ENCODE measurements around a stretch of chr3.

- PRO-cap: no peak
- RAMPAGE, long total RNA, 4 experiments: no peak in any of the 4 experiments
Observed at GRCh38 chr3:102764891-102765143, 330.0 kb downstream of the ZPLD1 start.

DNA sequence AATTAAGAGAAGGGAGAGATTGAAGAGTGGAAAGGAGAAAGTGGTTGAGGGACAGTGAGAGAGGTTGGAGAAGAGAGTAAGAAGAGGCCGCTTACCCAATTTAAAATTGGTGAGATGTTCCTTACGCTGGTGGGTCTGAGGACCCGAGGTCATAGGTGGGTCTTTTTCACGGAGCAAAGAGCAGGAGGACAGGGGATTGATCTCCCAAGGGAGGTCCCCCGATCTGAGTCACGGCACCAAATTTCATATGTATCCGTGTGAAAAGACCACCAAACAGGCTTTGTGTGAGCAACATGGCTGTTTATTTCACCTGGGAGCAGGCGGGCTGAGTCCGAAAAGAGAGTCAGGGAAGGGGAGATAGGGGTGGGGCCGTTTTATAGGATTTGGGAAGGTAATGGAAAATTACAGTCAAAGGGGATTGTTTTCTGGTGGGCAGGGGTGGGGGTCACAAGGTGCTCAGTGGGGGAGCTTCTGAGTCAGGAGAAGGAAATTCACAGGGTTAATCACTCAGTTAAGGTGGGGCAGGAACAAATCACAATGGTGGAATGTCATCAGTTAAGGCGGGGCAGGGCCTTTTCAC is 921.5 kb upstream of the ALCAM start:
- PRO-cap: no peak
- RAMPAGE, long total RNA, 4 experiments: no peak in any of the 4 experiments

DNA sequence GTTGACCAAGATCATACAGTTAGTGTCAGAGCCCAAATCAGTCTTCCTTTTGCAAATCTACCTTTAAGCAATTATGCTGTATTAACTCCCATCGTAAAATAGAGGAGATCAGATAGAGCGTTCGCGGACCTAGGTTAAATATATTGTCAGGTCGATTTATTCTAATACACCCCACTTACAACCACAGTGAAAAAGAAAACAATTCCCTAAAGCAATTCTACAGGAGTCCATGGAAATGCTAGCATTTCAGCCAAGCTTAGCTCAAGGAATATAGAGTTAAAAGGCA is 1.8 kb upstream of the ALCAM start:
- PRO-cap: no peak
- RAMPAGE, long total RNA, 4 experiments: no peak in any of the 4 experiments

DNA sequence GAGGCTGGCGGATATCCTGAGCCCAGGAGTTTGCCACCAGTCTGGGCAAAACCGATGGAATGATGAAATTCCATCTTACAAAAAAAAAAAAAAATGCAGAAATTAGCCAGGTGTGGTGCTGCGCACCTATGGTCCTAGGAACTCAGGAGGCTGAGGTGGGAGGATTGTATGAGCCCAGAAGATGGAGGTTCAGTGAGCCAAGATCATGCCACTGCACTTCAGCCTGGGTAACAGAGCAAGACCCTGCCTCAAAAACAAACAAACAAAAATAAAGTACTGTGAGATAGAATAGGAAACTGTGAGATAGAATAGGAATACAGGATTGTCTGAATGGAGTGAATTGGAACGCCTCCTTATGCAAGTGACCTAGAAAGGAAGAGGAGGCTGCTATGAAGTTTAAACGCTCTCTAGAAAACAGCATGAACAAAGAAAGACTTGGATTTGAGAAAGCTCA is 47.5 kb downstream of the ALCAM start:
- PRO-cap: no peak
- RAMPAGE, long total RNA, 4 experiments: no peak in any of the 4 experiments

DNA sequence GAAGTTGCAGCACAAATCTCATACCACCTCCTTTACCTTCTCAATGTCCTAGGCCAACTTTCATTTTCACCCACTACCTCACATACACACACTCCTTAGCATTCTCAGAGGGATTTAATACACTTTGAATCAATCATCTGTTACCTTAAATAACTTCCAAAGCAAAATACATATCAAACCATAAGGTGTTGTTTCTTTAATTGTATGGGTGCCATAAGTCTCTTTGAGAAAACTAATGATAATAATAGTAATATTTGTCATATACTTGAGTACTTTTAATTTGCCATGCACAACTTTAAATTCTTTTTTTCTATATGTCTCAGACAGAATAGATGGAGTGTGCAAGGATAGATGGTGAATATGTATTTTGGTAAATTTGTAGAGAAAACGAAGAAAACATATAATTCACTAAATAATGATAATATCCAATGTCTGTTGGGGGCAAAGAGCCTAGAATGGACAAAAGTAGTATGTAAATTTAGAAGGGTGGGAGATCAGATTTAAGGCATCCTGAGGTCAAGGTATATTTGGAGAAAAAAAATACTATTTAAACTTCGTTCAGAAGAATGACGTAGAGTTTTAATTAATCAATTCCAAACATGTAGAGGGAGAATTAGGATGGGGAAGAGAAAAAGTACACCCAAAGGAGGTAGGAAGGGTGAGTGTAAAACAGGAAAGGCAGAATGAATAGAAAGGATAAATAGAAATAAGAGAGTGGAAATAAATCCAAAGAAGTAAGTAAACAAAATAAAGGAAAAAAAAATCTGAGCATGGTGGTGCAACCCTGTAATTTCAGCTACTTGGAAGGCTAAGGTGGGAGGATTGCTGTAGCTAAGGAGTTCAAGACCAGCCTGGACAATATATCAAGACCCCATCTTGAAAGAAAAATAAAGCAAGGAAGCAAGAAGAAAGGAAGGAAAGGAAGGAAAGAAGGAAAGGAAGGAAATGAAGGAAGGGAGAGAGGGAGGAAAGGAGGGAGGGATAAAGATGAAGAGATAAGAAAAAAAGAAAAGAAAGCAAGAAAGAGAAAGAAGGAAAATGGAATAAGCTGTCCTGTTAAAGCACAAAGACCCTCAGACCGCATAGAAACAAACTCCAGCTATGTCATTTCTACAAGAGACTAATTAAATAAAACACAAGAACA is 84.0 kb downstream of the ALCAM start:
- PRO-cap: no peak
- RAMPAGE, long total RNA, 4 experiments: no peak in any of the 4 experiments

GRCh38 chr3:105499465-105499865 is 132.8 kb downstream of the ALCAM start:
- PRO-cap: no peak
- RAMPAGE, long total RNA, 4 experiments: no peak in any of the 4 experiments

- PRO-cap: no peak
- RAMPAGE, long total RNA, 4 experiments: no peak in any of the 4 experiments
Observed at GRCh38 chr3:105801432-105801866, 67.4 kb downstream of the CBLB start.

DNA sequence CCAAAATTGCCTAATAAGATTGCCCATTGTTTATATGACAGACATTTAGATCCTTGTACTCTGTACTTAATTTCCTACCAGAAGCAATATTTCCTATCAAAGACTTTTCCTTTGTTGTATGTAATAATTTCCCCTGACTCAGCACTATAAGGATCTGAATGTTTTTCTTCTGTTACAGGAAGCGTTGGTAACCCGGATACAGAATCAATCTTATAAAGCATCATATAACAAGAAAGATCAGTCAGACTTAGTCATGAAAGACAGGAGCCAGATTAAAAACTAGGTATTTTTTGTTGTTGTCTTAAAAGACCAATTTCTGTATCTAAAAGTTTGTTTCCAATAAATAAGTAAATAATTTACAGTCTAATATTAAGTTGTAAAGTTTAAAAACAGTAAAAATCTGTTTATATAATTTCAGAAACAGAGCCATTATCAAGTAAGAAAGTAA is 38.5 kb downstream of the CBLB start:
- PRO-cap: unidirectional peak, plus-strand start at position 240 of the sequence
- RAMPAGE, long total RNA, 4 experiments: no peak in any of the 4 experiments

GRCh38 chr3:105997927-105998627 is 129.3 kb upstream of the CBLB start:
- PRO-cap: no peak
- RAMPAGE, long total RNA, 4 experiments: no peak in any of the 4 experiments

GRCh38 chr3:106206170-106206569 is 337.4 kb upstream of the CBLB start:
- PRO-cap: no peak
- RAMPAGE, long total RNA, 4 experiments: no peak in any of the 4 experiments

GRCh38 chr3:106255741-106256439 is 387.1 kb upstream of the CBLB start:
- PRO-cap: no peak
- RAMPAGE, long total RNA, 4 experiments: no peak in any of the 4 experiments

GRCh38 chr3:106317272-106317643 is 448.4 kb upstream of the CBLB start:
- PRO-cap: no peak
- RAMPAGE, long total RNA, 4 experiments: no peak in any of the 4 experiments

DNA sequence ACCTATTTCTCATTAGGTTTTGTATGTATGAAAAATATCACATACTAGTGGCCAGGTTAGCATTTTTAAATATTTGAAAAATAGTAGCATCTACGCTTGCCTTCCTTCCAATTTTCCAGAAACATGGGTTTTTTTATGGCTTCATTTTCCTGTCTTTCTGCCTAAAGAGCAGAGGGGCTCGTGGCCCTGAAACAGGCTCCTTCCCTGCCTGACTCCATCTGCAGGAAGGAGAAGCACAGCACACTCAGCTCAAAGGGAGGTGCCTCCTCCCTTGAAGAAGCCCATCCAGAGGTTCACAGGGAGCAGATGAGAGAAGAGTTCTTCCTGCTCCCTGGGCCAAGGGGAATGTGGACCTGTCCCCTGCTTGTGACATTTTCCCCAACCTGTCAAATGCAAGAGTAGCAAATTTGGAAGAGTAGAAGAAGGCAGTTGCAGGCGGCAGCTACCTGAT is 55.7 kb downstream of the BBX start:
- PRO-cap: no peak
- RAMPAGE, long total RNA, 4 experiments: no peak in any of the 4 experiments

DNA sequence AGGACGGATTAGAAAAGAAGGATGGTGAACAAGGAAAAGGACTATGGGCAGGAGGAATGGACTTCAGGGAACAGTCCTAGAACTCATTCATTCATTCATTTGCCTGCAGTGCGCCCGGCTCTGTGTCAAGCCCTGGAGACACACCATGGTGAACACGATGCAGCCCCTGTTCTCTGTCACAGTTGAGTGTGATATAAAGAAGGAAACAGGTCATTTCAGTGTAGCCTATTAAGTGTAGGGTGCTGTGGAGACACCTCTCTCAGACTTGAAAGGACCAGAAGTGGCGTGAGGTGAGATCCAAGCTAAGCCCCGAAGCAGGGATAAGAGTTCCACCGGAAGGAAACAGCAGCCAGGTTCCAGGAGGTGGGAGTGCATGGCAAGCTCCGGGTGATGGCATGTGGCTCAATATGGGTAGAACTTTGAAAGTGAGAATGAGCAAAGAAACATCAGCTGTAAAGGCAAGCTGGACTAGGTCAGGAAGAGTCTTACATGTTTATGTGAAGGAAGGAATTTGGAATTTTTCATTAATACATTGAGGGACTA is 176.2 kb downstream of the BBX start:
- PRO-cap: no peak
- RAMPAGE, long total RNA, 4 experiments: no peak in any of the 4 experiments

- PRO-cap: no peak
- RAMPAGE, long total RNA, 4 experiments: no peak in any of the 4 experiments
Observed at GRCh38 chr3:108219301-108219777, 2.9 kb downstream of the IFT57 start.

GRCh38 chr3:108410502-108411113 is 99.8 kb downstream of the MYH15 start:
- PRO-cap: no peak
- RAMPAGE, long total RNA, 4 experiments: no peak in any of the 4 experiments

GRCh38 chr3:109161417-109161704 is 24.8 kb downstream of the C3orf85 start:
- PRO-cap: no peak
- RAMPAGE, long total RNA, 4 experiments: no peak in any of the 4 experiments

DNA sequence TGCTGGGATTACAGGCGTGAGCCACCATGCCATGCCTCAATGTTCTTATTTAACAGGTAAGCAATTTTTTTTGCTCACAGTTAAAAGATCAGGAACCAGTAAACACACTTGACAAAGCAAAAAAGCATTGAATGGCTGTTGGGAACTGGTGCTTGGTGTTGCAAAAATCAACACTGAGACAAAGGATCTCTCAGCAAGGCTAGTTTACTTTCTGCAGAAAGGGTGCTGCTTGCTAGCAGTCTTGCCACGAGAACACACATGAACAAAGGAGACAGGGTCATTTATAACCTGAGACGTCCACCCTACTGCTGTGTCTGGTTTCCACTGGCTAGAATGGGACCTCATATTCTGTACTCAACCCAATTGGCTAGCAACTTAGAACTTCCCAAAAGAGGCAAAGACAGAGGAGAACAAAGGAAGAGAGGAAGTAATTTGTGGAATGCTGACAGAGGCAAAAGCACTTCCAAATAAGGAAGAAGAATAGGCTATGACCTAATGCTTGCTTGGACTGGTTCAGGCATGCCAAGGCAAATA is 107.2 kb upstream of the NECTIN3 start:
- PRO-cap: no peak
- RAMPAGE, long total RNA, 4 experiments: no peak in any of the 4 experiments

GRCh38 chr3:111072222-111072654 is 622 bp downstream of the NECTIN3 start:
- PRO-cap: bidirectional peak, plus-strand start at chr3:111072494, minus-strand start at chr3:111072308
- RAMPAGE, long total RNA, 4 experiments: no peak in any of the 4 experiments

- PRO-cap: no peak
- RAMPAGE, long total RNA, 4 experiments: no peak in any of the 4 experiments
Observed at GRCh38 chr3:111590329-111590528, 4.9 kb downstream of the ZBED2 start.

Data from gastroesophageal sphincter (tissue), 4 donors.